HEK293 (cell line): ENCODE measurements around a stretch of chr5.

DNA sequence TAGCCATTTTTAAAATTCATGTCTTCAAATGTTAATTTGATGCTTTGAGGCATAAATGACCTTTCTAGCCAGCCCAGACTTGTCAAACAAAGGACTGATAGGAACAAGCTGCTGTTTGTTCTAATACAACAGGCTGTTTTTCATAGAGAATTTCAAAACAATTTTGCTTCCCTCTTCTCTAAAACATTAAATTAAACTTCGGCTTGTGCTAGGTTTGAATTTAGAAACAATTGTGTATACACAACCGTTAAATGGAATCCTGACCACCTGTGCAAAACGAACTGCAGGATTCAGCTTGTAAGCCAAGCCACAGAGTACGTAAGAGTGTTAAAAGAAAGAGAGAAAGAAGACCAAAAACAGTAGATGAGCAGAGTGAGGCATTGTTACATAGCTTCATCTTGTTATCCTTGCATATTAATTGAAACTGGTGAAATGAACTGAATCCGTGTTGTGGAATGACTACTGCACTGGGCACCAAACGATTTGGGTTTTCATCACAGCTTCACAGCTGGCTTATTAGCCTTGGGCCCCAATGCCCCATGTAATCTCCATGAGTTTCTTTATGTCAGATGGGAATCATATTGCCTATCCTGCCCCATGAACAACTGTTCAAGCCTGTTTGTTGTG, 100.1 kb downstream of the ZSWIM6 start:
- PRO-cap, result no peak
- RRBS, 2 experiments, result no CpG with 5 or more reads among the region's 6 CpGs

DNA sequence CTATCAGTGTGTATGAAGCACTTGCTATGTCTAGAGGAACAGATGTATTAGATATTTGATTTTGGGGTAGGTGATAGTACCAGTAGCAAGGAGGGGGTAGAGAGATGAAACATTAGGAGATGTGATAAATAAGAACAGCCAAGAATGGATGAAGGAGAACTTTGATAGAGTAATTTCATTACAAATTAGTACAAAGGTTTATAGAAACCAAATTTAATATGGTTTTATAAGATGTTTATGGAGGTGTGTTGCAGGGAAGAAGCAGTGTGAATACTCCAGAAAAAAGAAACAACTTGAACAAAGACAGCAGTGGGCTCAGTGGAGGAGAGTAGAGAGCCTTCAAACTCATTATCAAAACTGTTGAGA, 167.3 kb downstream of the ZSWIM6 start:
- PRO-cap, result no peak

DNA sequence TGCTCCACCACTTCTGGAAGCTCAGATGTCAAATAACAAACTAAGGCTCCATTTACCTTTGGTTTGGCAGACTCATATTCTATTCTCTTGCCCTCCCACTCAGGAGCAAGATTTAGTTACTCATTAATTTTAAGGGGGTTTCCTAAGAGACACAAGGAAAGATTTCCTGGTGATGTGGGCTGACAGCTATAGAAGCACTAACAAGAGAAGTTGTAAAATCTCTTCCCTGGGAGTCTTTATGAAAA, 37.7 kb upstream of the KIF2A start:
- PRO-cap, result no peak

GRCh38 chr5:64506837-64507029, 918 bp downstream of the RGS7BP start:
- PRO-cap, result no peak
- RRBS, 2 experiments, result no CpG with 5 or more reads among the region's 4 CpGs

DNA sequence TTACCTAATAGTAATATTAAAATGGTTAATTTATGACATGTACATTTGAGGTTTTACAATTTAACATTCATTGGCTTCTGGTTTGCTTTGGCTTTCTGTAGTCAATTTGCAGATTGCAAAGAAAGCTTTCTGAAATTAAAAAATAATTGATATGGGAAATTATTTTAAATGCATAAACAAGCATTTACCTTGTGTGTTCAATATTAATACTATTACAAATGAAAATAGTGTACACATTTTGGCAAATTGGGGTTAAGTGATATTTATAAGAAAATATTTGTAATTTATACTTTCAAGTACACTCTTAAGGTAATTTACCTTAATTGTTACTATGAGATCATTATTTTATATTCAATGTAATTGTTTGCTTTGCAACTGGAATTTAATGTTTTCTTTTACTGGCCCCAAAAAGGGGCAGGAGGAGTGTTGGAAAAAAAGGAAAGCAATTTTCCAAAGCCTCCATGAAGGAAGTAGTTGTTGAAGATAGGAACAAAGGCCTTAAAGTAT, 9.7 kb downstream of the SREK1 start:
- PRO-cap, result no peak

- PRO-cap, result no peak
- RRBS, 2 experiments, result no CpG with 5 or more reads among the region's 3 CpGs
Observed at GRCh38 chr5:66882661-66883191, 286.5 kb downstream of the MAST4 start.

GRCh38 chr5:66960809-66961213, 235.8 kb downstream of the CD180 start:
- PRO-cap, result no peak
- RRBS, 2 experiments, result no CpG with 5 or more reads among the region's 5 CpGs

DNA sequence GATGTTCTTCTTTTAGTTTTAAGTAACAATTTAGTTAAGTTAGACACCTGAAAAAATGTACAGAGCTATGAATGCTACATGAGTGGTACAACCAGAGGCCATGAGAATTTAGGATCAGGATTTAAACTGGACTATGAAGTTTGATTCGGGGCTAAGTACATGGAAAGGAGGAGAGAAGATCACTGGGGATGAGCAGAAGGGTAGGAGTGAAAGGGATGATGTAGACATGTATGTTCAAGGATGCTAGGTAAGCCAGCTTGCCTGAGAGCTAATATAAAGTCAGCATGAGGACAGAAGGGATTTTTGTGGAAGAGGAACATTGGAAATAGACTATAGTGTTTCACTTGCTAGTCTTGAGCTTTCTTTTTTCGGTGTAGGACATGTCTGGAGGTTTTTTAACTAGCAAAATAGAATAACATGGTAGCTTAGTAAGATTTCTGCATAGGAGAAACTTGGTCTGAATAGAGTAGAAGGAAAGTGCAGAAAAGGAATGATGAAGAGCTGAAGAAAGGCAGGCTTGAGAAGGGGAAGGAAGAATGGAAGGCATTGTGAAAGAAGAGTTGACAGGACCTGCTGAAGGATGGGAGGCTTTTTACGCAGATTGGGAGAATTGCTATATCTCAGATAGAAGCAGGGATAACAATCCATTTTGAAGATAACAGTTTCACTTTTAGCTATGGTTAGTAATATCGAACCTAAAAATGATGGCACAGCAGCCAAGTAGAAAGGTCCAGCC, 218.0 kb downstream of the CD180 start:
- PRO-cap, result no peak
- RRBS, 2 experiments, result no CpG with 5 or more reads among the region's 4 CpGs

- PRO-cap, result no peak
- RRBS, 2 experiments, result no CpG with 5 or more reads among the region's 3 CpGs
Observed at GRCh38 chr5:66989110-66989702, 207.4 kb downstream of the CD180 start.

DNA sequence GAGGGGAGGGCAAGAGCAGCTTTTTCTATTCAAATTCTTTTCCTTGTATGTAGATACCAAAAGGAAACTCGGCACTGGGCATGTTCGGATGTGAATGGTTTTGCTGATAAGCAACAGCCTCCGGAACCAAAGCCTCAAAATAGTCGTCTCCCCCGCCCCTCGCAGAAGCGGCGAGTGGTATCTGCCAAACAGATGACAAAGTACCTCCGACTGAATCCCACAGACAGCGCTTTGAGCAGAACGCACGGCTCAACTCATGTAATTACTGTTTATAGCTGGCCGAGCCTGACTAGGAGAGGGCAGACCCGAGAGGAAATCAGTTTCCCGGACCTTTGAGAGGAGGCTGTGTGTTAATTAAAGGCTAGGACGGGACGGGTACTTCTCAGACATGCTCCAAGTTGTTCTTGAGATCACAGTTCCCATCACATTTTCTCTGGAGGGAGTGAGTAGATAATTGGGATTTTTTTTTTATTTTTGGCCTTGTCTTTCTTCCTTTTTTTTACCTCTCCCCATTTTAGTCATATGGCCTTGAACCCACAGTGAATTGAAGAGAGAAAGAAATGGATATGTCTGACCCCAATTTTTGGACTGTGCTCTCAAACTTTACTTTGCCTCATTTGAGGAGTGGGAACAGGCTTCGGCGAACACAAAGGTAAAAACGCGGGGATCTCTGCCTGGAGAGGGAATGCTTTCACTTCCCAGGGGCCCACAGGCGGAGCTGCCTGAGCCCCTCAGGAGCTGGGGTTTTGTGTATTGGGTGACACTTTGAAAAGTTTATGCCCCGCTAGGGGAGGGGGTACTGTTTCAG, 192.0 kb downstream of the CD180 start:
- PRO-cap, result bidirectional peak, plus-strand start at position 59 of the sequence, minus-strand start at position 152 of the sequence
- RRBS, 2 experiments, result no CpG with 5 or more reads among the region's 23 CpGs

DNA sequence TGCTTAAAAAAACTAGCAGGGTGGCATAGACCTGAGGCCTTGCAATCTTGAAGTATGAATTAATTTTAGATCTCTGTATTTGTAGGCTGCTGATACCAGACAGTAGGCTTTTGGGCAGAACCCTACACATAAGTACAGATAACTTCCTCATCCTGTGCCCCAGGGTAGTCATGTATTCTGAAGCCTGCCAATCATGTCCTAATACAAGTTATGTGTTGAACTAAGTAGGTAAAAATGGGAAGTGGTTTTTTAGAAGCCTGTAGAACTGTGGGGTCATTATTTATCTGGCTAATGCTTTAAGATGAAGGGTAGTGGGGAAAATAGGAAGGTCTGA, 9.3 kb downstream of the CD180 start:
- PRO-cap, result no peak

DNA sequence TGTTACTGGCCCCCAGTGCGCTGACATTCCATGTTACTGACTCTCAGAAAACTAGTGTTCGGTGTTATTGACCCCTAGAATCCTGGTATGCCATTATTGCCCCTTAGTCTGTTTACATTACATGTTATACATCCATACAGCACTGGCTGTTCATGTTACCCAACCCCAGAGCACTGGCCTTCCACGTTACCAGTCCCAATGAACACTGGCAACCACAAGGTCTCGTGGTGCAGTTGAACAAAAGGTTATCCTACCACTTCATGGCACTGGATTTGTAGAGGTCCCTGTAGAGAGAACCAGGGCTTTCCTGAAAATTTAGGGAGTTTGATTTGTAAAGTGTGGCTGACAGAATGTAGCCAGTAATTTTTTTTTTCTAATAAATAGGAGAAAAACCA, 278.3 kb upstream of the CD180 start:
- PRO-cap, result no peak
- RRBS, 2 experiments, result no CpG with 5 or more reads among the region's 4 CpGs

DNA sequence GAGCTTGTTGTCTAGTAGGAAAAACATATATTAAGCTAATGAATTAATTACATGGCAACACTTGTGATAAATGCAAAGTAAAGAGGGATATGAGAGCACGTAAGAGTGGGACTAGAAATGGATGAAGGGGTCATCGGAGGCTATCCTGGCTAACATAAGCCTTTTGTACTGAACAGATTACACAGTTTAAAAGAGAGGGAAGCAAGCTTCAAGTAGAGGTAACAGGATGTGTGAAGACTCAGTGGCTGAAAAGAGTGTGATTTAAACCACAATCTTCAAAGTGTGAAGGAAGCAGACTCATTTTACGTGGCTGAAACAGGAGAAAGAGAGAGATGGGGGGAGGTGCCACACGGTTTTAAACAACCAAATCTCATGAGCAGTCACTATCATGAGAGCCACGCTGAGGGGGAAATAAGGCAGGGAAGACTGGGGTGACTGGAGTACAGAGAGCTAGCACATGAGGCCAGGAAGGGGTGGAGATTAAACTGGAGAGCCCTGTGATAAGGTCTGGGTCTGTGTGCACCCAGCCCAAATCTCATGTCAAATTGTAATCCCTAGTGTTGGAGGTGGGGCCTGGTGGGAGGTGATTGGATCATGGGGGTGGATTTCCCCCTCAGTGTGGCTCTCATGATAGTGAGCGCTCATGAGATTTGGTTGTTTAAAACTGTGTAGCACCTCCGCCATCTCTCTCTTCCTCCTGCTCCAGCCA, 318.4 kb upstream of the CD180 start:
- PRO-cap, result no peak
- RRBS, 2 experiments, result no CpG with 5 or more reads among the region's 7 CpGs

GRCh38 chr5:67538024-67538335, 341.4 kb upstream of the CD180 start:
- PRO-cap, result no peak
- RRBS, 2 experiments, result no CpG with 5 or more reads among the region's 1 CpG

- PRO-cap, result no peak
Observed at GRCh38 chr5:67680222-67680475, 483.6 kb upstream of the CD180 start.

GRCh38 chr5:67806636-67807102, 408.9 kb upstream of the PIK3R1 start:
- PRO-cap, result no peak
- RRBS, 2 experiments, result no CpG with 5 or more reads among the region's 2 CpGs

- PRO-cap, result no peak
- RRBS, 2 experiments, result no CpG with 5 or more reads among the region's 5 CpGs
Observed at GRCh38 chr5:68041450-68041841, 174.1 kb upstream of the PIK3R1 start.

GRCh38 chr5:68232821-68233526, 17.4 kb downstream of the PIK3R1 start:
- PRO-cap, result no peak
- RRBS, 2 experiments, result no CpG with 5 or more reads among the region's 1 CpG

- PRO-cap, result no peak
- RRBS, 2 experiments, result no CpG with 5 or more reads among the region's 6 CpGs
Observed at GRCh38 chr5:68289017-68289224, 73.4 kb downstream of the PIK3R1 start.

GRCh38 chr5:68593411-68594009, 378.0 kb downstream of the PIK3R1 start:
- PRO-cap, result no peak
- RRBS, 2 experiments, result no CpG with 5 or more reads among the region's 3 CpGs